ENCODE measurements around a stretch of chr1.

DNA sequence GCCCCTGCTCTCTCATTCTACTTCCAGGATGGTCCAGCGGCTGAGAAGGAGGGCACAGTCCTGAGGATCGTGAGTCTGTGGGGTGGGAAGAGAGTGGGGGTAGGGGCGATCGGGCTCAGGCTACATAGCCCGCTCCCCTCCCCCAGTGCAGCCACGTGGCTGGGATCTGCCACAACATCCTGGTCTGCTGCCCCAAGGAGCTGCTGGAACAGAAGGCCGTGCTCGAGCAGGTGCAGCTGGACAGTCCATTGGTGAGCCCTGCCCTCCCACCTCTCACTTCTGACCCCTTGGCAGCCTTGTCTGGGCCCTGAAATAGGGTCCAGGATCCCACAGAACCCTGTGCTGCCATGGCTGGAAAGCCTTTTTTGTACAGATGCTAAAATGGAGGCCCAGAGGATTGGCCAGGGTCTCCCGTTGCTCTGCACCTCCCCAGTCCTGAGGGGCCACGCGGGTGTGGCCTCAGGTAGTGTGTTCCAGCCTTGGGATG, 5.1 kb downstream of the CNKSR1 start:
- PRO-cap: no peak
- CAGE, long polyA plus RNA: no peak

DNA sequence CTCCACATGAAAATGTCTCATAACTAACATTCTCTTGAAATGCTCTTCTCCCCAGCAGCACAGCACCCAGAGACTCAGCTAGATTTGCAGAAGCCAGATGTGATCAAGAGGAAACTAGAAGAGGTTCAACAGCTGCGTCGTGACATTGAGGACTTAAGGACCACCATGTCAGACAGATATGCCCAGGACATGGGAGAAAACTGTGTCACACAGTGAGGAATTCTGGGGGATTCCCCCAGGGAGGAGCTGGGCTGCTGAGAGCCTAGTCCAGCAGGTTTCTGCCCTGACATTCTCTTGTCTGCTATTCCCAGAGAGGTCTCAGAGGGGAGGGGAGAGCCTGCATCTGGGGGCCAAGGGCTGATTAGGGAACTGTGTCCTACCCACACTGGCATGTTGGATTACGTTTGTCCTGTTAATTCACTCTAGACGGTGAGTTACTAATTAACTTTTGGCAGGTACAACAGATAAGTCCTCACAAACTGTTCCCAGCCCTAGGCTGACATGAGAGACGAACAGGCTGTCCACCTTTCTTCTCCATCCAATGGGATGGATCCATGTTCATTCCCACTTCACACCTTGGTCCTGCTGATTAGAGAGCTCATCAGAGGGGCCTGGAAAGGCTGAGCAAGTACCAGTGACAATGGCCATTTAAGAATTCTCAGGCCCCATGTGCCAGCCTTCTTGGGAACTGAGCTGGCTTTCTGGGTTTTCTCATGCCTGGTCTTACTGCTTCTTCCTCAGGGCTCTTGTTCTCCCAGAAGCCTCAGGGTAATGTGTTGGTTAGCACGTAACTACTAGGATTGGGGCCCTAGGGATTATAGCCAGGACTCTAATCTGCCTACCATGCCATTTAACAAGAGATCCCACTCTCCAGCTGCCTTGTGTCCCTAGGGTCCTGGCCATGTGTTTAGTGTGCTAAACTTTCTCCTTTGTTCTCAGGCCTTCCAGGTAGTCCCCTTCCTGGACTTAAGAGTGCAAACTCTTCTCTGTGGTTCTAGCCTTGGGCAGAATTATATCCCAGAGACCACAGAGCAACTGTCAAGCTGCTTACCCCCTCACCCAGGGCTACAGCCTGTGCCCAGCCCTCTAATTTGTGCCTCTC, 2.5 kb upstream of the SH3BGRL3 start:
- PRO-cap: no peak
- CAGE, long polyA plus RNA: no peak

DNA sequence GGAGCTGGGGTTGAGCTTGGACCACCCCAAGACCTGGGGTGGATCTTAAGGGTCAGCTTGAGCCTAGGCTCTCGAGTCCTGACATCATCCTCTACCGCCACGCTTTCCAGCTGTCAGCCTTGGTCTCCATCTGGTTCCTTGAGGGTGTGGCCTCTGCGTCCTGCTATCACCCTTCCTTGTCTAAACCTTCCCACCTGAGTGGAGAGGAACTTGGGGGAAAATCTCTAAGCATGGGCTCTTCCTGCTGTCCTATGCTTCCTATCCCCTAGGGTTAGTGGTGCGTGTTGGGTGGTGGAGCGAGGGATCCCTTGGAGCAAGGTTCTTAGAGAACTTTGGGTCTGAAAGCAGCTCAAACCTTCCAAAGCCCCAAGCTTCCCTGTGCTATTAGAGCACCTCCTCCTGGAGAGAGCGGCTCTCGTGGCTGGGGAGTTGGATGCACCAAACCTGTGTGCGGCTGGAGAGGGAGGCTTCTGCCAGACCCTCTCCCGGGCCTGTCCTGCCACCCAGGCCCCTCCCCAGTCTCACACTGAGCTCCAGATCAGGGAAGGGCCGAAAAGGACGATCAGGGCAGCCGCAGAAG, 474 bp upstream of the SH3BGRL3 start:
- PRO-cap: no peak
- CAGE, long polyA plus RNA: no peak

- PRO-cap: no peak
- CAGE, long polyA plus RNA: no peak
Observed at GRCh38 chr1:26280710-26280969, 754 bp downstream of the SH3BGRL3 start.

DNA sequence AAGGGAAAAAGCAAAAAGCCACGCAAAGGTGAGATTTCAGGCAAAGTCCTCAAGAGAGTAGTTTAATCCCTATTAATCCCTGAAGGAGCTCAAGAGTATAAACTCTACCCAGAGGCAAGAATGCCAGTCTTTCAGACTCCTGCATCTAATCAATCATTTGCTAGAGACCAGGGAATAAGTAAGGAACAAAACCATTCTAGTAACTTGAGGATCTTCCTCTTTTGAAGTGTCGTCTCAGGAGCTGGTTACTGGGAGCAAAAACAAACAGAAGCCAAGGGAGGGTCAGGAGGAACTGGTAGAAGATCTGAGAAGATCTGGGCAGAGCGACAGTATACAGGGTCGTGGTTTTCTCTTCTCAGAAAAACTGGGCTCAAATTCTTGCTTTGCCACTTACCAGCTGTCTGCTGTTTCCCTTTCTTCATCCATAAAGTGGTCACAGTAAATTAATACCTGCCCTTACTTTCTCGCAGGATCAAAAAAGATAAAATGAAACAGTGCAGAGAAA, 69.3 kb downstream of the RPS6KA1 start:
- PRO-cap: no peak
- CAGE, long polyA plus RNA: no peak

GRCh38 chr1:26775257-26775768, 12.4 kb upstream of the PIGV start:
- PRO-cap: no peak
- CAGE, long polyA plus RNA: no peak

DNA sequence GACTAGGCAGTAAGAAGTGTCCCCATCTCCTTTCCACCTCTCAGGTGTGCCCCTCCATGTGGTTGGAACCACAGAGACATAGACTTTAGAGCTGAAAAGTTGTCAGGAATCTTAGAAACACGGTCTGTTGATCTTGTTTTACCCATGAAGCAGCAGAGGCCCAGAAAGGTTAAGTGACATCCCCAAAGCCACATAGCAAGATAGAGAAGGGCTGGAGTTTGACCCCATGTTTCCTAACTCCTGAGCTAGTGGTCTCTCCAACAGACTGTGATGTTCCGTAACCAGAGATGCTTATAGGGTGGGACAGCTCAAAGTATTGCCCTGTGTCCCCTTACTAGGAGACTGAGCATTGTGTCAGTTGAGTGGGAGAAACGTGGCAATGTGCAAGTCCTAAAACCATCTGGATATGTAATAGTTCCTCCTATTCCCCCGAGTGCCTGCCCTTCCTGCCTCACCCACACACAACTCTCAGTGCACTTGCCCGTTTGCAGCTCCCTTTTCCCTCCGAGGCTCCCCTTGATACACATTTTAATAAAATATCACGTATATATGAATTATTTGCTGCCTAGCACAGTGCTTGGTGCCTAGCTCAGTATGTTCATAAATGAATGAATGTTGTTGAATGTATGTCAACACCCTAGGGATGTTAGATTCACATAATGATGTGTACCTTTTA, 3.3 kb downstream of the PIGV start:
- PRO-cap: no peak
- CAGE, long polyA plus RNA: no peak

DNA sequence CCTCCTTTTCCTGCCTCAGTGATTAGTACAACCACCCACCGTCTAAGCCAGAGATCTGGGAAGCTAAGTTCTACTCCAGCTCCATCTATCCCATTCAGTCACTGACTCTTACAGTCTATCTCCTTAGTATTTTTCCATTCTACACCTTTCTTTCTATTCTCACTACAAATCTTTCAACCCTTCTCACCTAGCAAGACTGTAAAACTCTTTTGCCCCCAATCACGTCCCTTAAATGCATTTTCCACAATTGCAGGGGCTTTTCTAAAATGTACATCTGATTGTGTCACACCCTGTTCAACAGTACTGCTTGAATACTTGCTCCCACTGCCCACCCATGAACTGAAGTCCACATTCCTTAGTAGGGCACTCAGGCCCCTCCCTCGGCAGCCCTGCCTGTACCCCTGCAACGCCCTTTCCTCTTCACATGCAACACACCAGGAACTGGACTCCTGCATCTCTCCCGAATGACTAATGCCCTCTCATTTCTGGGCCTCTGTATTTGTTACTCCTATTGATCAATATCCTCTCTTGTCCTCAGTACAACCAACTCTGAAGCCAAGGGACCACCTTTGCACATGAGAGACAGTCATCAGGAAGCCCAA, 7.1 kb downstream of the GPN2 start:
- PRO-cap: no peak
- CAGE, long polyA plus RNA: no peak

GRCh38 chr1:26970870-26971184, 10.6 kb upstream of the KDF1 start:
- PRO-cap: no peak
- CAGE, long polyA plus RNA: no peak

- PRO-cap: no peak
- CAGE, long polyA plus RNA: no peak
Observed at GRCh38 chr1:26995134-26995645, 1.7 kb downstream of the TRNP1 start.

DNA sequence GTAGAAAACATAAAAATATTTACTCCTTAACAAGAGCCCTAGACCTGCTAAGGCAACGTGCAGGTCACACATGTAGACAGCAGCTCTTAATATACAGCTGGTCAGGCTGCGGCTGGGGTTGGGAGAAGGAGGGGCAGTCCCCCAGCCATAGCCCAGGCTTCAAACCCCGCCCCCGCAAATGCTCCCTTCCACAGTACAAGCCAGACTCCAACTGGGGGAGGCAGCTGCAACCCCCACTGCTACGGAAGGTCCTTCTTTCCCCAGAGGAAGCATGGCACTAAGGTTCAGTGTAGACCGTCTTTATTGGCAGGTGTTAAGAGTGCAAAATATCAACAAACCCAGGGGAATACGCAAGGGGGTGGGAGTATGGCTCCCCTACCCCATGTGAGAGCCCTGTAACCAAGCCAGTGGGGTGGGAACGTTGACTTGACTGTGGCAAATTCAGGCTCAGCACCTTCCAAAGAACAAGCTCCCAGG, 7.9 kb downstream of the TENT5B start:
- PRO-cap: no peak
- CAGE, long polyA plus RNA: no peak

GRCh38 chr1:27005571-27006100, 7.0 kb downstream of the TENT5B start:
- PRO-cap: no peak
- CAGE, long polyA plus RNA: no peak

- PRO-cap: no peak
- CAGE, long polyA plus RNA: no peak
Observed at GRCh38 chr1:27012277-27012658, 382 bp downstream of the TENT5B start.

DNA sequence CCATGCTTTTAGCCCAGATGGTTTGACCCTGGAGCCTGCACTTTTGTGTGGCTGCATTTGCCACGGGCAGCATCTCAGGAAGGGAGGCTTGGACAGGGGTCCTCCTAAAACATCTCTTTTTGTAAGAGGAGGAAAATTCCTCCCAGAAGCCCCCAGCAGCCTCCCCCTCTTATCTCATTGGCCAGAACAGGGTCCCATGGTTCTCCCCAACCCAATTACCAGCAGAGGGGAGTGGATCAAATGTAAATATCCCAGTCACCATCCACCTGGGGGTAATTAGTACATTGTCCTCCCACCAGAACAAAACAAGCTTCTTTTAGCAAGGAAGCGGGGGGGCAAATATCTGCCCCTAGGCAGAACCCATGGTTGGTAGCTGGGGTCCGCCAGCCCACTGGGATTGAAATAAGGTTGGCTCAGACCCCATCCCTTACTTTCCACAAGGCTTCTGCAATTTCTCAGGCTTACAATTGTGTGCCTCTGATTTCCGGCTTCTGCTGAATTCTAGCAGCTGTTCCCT, 44.8 kb upstream of the TENT5B start:
- PRO-cap: no peak
- CAGE, long polyA plus RNA: no peak

DNA sequence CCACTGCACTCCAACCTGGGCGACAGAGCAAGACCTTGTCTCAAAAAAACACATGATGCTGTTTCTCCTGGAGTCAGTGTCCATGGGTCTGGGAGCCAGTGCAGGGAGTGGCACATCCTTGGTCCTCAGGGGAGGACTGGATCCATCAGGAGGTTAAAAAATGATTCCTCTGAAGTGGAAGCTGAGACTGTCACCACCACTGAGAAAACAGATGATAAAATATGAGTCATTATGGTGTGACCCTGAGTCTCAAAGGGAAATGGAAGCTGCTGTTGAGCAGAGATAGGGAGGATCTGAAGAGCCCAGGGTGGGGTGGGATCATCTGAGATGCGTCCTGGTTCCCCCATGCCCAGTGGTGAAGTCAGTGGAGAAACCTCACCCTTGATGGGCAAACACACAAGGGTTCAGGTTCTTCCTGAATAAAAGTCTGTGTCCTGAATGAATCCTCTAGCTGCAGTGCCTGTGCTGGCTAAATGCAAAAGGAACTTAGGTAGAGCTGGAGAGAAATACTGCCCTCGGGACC, 61.6 kb upstream of the TENT5B start:
- PRO-cap: no peak
- CAGE, long polyA plus RNA: no peak

DNA sequence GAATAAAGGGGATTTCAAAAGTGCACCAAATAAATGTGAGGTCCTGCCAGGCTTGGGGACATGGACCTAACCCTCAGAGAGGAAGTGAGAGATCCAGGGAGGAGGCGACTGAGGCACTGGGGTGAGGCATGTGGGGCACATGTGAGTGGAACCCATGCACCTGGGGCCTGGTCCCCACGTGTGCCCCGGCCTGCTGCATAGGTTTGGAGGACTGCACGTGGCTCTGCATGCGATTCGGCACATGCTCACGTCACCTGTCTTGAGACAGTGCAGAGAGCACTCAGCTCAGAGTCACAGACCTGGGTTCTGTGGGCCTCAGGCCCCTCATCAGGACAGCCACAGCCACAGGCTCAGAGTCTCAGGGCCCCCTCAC, 48.4 kb downstream of the SLC9A1 start:
- PRO-cap: no peak
- CAGE, long polyA plus RNA: no peak

- PRO-cap: no peak
- CAGE, long polyA plus RNA: no peak
Observed at GRCh38 chr1:27146086-27146708, 8.7 kb downstream of the SLC9A1 start.

DNA sequence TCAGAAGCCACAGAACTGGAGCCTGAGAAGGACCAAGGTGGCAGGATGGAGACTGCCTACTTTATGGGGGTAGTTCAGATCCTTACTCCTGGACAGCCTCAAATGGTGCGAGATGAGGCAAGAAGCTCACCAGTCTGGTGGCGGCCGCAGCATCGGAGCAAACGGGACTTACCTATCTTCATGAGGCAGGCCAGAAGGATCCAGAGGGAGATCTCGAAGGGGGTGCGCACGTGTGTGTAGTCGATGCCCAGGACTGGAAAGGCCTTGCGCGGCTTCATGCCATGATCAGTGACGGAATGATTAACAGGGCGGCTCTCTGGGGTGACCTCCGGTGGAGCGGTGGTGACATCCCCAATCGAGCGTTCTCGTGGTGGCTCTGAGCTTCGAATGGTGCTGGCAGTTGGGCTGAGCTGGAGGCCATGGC, 1.1 kb downstream of the SLC9A1 start:
- PRO-cap: no peak
- CAGE, long polyA plus RNA: no peak

DNA sequence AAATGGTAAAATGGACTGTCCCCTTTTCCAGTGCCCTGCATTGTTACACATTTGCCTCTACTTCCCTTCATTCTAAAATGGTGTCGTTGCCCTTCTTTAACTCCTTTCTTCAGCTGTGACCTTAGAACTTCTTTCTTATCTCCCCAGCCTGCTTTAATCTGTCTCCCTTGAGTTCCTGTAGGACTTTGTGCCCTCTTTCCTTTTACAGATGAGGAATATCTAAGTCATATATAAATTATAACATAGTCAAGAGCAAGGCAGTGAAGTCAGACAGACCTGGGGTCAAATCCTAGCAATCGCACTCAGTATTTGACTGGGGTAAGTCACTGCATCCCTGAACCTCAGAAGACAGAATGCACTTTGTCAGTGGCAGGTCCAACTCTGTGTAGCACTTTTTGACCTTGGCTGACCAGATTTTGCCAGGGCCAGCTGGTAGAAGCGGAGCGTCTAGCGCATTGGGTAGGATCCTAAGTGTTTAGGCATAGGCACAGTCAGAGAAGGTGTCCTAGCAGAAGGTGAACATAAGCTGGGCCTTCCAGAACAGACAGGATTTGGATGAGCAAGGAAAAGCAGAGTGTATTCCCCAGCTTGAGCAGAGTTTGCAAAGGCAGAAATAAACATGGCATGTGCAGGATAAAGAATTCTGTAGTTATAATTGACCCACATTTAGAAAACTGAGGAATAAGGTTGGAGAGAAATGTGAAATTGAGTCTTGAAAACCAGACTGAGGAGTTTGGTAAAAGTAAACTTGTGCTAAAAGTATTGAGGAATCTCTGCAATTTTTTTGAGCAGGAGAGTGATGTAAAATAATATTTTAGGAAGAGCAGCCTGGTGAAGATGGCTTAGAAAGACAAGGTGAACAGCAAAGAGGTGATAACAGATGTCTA, 31.1 kb upstream of the TMEM222 start:
- PRO-cap: no peak
- CAGE, long polyA plus RNA: no peak

DNA sequence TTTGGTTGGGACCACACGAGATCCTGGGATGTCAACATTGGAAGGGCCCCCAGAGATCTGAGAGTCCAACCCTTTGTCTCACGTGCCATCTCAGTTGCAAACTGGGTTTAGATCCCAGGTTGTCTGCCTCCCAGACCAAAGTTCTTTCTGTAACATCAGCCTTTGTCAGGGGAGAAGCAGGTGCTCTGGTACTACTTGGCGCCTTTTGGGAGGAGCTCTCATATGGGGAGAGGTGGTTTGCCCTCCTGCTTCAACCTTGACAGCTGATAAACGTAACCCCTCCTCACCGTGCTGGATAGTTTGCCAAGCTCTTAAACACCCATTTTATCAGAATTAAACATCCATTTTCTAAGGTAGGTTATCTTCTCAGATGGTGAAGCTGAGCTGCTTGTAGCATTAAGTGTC, 844 bp downstream of the TMEM222 start:
- PRO-cap: no peak
- CAGE, long polyA plus RNA: no peak